Iris pigment epithelial cell (primary cell): ENCODE measurements around a stretch of chr7.

GRCh38 chr7:27244292-27244887 is 1.8 kb downstream of the EVX1 start:
- RRBS: no CpG with 5 or more reads among the region's 8 CpGs

DNA sequence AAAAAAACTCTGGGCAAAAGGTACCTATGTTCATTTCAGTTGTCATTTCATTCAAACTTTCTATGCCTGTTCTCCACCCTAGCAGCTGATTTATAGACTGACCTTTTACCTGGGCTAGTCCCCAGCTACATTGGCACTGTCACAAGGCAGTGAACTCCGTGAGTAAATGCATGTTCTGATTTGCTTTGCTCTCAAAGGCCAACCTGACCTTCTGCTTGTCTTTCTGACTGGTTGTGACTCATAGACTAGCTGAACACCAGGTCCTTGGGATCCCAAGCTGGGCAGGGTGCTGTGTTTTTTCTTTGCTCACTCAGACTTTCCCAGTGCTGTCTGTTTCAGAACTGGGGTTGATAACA is 34.9 kb downstream of the EVX1 start:
- RRBS: no CpG with 5 or more reads among the region's 1 CpG

GRCh38 chr7:27883703-27884426 is 143.9 kb downstream of the TAX1BP1 start:
- RRBS: no CpG with 5 or more reads among the region's 10 CpGs

DNA sequence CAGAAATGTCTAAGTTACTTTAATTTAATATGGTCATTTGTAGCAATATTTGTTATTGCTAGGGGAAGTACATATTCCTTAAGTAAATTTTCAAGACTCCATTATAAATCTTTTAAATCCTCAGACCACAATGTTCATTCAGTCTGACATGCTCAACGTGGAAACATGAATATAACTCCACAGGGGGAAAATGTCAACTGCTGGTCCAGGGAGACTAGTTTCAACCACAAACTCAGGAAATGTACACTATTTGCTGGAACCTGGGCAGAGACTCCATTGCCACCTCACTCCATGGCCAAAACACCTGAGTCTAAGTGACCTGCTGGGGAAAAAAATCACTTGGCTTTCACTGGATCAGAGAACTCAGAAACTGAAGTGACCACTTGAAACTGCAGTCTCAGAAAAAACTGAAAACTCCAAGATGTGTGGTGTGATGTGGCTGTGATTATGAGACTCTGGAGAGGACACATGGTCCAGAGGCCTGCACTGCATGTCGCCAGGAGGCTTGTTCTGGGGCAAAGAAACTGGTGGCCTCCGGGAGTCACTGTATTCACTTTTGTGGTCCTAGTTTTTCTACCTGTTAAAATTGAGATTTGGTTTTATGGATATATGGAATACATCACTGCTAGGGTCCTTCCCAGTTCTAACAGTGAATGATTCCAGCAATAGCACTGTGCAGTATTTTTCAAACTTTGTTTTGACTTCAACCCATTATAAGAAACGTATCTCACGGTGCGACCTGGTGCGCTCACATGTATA is 161.4 kb downstream of the TAX1BP1 start:
- RRBS: no CpG with 5 or more reads among the region's 7 CpGs

DNA sequence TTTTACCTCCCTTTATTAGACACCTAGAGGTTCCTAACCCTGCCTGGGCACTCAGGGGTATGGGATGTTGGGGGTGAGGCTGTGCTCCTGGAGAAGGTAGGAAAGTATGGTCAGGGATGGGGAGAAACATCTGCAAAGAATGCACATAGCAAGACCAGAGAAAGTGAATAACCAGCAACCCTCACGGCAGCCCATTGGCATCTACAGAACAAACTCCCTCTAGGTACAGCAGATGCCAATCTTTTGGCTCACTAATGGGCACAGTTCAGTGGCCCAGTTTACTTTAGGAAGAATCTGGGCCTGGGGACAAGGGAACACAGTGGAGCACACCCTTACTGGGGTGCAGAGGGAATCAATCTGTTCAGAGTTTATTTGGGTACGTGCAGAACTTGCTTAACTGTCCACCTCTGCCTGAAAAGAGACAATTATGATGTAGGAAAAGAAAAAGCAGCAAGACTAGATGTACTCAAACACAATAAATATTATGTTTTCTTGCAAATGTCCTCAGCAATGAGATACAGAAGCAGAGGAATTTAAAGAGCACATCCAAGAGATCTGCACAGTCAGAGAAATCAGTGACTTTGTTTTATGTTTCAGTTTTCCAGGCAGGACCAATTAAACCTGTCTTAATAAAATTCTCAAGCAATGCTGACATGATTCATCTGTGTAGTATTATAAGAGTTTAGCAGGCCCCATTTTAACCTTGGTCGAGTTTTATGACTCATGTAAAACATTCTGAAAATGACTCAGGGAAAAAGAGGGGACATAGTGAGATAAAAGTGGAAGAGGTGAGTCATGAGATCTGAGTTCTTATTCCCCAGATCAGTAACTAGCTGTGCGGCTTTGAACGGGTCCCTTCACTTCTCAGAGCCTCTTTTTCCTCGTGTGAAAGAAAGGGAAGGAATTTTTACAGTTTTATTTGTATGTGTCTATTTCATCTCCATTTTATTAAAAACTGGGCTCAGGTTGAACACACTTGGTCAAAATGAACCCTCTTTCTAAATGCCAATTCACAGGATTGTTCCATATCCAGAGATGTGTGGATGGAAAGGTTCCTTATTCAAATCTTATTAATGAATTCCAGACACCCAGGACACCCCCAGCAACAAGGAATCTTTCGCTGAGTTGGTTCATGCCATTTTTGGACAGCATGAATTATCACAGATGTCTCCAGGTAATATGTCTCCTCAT is 143.5 kb downstream of the JAZF1 start:
- RRBS: no CpG with 5 or more reads among the region's 7 CpGs

- RRBS: no CpG with 5 or more reads among the region's 7 CpGs
Observed at GRCh38 chr7:28156987-28157714, 23.4 kb downstream of the JAZF1 start.

DNA sequence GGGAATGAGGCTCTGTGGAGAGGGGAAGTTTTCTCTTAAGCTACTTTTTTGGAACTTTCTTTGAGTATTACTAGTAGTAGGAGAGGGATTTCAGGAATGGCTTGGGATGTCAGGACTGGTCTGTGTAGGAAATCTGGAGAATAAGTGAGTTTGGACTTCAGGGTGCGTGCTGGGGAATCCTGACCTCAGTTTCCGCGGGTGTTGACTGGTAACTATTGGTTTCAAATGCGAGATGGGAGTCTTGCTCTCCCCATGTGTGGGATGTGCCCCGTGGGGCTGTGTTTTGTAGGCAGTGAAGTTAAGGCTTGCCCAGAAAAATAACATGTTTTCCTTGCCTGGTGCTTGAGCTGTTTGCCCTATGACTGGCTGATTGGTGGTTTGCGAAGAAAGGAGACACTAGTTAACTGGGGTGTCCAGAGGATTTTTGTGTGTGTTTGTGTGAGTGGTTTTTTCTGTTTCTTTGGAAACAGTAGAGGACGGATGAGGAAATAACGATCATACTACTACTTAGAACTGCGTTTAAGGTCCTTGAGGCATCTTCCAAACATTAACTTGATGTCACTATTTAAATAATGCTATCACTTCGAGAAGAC is 61.9 kb downstream of the CREB5 start:
- RRBS: no CpG with 5 or more reads among the region's 10 CpGs

- RRBS: no CpG with 5 or more reads among the region's 5 CpGs
Observed at GRCh38 chr7:28674150-28674713, 261.9 kb downstream of the CREB5 start.

GRCh38 chr7:28754023-28754646 is 204.0 kb downstream of the TRIL start:
- RRBS: no CpG with 5 or more reads among the region's 6 CpGs

GRCh38 chr7:28958816-28959604 is 880 bp upstream of the TRIL start:
- RRBS: no CpG with 5 or more reads among the region's 18 CpGs

- RRBS: no CpG with 5 or more reads among the region's 5 CpGs
Observed at GRCh38 chr7:28988996-28989402, 30.9 kb upstream of the TRIL start.

GRCh38 chr7:29111754-29112301 is 34.5 kb downstream of the CPVL start:
- RRBS: no CpG with 5 or more reads among the region's 5 CpGs

DNA sequence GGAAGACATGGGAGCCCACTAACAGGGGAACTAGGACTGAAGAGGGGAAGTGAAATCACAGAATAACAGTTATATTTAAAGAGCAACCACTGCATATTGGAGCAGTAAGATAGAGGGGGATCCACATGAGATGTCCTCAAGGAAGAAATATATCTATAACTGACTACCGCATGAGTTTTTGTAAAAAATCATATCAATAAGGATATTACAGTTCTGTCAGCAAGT is 10.4 kb downstream of the CPVL start:
- RRBS: no CpG with 5 or more reads among the region's 1 CpG

DNA sequence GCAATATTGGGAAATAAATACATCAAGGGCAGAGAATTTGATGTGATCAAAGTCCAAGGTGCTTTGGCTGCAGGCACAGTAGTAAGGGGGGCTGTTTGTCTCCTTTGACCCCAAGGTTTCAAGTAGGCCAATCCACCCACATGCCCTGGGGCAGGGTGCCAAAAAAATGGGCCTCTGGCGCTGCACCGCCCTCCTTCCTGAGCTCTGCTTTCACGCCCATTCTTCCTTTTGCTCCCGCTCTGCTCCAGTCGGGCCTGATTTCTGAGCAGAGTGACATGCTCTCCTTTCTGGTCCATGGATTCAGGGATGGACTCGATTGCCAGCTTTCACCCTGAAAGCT is 34.1 kb downstream of the CHN2 start:
- RRBS: no CpG with 5 or more reads among the region's 6 CpGs

GRCh38 chr7:29265082-29265557 is 70.5 kb downstream of the CHN2 start:
- RRBS: no CpG with 5 or more reads among the region's 5 CpGs

DNA sequence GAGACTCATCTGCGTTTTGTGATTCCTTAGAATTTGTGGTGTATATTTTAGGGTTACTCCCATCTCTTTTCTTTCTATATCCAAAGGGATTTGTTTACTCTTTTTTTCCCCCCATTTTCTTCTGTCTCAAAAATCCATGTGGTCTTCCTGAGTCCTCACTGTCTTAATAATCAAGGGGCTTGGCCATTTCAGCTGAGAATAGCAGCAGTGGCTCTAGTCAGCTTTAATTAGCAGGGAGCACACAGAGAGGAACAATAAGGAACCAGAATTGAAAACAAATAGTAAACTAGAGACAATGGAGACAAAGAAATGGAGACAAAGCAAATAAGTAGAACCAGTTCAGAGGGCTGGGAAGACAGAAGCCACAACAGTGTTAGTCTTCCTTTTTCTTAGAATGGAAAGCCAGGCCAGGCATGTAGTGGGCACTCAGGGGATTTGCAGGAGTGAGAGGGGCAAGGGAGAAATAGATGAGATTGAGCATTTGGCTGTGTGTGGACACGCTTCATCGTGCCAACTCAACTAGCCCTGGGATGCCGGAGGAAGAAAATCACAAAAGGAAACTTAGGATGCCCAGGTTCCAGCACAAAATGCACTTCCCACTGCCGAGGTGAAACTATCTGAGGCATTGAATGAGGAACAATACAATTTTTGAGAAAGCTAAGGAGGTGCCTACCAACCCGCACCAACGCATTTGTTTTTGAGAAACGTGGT is 94.0 kb downstream of the CHN2 start:
- RRBS: no CpG with 5 or more reads among the region's 8 CpGs

- RRBS: no CpG with 5 or more reads among the region's 5 CpGs
Observed at GRCh38 chr7:29426417-29426982, 137.1 kb upstream of the PRR15 start.

- RRBS: no CpG with 5 or more reads among the region's 3 CpGs
Observed at GRCh38 chr7:29677315-29677764, 113.7 kb downstream of the PRR15 start.

- RRBS: no CpG with 5 or more reads among the region's 9 CpGs
Observed at GRCh38 chr7:29809479-29809902, 3.2 kb downstream of the WIPF3 start.

DNA sequence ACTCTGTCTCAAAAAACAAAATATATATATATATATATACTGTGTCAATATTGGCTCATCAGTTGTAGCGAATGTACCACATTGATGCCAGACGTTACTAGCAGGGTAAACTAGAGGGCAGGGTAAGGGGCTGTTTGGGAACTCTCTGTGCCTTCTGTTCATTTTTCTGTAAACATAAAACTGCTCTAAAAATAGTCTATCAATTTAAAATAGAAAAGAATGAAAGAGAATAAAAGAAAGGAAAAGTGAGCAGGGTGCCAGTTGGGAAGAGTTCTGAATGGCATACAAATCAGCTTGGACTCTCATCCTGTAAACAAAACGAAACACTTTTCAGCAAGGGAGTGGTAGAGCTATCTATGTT is 24.7 kb downstream of the SCRN1 start:
- RRBS: no CpG with 5 or more reads among the region's 3 CpGs